Epithelial cell of esophagus (primary cell): ENCODE measurements around a stretch of chr16.

GRCh38 chr16:85583155-85584201 lies 29.6 kb upstream of the GSE1 start:
- RRBS = no CpG with 5 or more reads among the region's 27 CpGs

DNA sequence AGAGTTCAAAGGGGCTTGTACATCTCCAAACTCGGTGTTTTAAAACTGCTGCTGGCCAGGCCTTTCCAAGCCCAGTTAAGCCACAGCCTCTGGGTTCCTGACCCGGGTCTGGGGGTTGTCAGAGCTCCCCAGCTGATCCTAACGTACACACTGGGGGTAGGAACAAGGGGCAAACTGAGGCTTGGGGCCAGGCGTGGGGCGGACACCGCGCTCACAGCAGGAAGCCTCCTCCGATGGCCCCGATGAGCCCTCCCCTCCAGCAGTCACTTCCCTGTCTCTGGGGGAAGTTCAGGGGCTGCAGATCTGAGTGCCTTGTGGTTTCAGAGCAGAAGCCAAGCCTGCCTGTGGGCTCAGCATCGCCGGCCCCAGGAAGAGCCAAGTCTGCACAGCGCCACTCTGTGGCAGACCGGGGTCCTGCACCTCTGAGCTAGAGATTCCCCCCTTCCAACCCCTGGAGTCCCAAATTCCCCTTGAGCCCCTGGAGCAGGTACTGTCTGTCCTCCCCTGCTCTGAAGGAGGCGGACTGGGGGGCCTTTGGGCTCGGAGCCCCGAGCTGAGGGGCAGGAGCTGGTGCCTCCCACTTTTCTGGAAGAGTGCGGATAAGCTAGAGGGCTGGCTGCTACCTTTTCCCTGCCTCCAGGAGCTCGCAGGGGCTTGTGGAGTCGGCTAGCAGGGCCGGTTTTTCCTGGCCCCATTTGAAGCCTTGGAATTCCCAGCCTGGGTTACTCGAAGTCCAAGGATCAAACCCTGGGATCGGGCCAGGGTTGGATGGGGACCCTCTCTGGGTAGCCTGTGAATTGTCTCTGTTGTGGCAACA lies 2.8 kb downstream of the GSE1 start:
- RRBS = 3% methylated on average over 3 of the region's 22 CpGs

DNA sequence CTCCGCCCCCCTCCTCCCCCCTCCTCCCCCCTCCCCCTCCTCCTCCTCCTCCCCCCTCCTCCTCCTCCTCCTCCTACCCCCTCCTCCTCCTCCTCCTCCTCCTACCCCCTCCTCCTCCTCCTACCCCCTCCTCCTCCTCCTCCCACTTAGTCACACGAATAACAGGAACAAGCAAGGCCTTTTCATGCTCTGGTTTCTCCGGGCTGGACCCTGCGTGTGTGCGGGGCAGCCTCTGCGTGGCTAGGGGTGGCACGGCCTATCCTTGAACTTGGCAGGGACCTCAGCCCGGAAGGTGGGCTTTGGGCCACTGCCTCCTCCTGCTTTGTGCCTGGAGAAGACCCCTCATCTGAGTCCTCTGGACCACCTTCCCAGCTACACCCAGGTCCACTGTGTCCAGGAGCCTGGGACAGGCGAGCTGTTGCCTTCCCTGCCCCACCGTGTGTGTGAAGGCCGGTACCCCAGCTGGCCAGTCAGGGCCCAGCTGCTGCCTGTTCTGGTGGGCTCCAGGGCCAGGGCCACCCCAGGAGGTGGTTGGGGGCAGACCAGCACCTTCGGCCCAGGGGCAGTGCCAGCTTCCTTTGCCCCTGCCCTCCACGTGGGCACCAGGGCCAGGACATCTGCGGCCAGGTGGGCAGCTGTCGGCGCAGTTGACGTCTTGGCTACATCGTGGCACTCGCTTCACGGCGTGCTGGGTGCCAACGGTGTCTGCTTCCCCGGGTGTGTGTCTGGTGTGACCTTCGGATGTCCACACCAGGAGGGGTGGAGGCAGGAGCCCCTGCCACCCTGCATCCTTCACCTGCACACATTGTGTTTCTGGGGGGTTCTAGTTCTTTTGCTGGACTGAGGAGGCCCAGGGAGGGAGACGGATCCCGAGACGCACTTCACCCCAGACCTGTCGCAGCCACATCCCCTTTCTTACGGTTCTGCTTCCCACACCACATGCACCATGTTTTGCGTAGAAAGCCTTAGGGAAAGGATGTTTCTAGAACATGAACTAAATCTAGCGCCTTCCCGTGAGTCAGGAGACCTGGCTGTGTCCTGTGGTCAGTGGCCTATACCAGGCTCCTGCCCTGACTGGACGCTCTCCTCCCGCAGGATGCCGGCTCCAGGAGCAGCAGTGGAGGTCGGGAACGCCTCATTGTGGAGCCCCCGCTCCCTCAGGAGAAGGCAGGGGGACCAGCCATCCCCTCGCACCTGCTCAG lies 35.2 kb downstream of the GINS2 start:
- RRBS = 45% methylated on average over 5 of the region's 39 CpGs

DNA sequence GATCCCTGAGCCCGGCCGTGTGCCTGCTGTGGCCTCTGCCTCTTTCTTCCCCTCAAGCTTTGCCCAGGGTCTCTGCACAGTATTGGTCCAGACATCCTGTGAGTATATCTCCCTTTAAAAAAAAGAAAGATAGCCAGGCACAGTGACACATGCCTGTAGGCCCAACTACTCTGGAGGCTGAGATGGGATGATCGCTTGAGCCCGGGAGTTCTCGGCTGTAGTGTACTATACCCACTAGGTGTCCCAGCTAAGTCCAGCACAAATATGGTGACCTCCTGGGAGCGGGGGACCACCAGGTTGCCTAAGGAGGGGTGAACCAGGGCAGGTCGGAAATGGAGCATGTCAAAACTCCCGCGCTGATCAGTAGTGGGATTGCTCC lies 29.5 kb downstream of the GINS2 start:
- RRBS = no CpG with 5 or more reads among the region's 9 CpGs

DNA sequence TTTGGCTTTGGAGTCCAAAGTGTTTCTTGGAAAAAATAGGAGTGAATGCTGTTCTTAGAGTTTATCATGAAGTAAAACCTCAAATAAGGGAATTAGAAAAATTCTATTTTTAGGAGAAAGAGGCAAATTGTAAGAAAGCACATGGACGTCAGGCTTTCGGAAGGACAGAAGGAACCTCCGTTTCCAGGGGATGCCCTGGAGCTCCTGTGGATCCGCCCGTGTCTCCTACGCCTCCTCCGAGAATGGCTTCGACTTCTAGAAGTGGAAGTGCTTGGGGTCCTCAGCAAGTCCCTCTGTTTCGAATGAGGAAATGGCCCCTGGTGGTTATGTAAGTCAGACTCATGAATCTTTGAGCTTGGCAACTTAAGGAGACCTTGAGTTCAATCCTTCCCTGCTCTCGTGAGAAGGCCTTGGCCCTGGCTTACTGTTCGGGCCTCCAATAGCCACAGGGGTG lies 38.8 kb downstream of the COX4I1 start:
- RRBS = no CpG with 5 or more reads among the region's 11 CpGs

GRCh38 chr16:85847481-85848298 lies 48.2 kb downstream of the COX4I1 start:
- RRBS = no CpG with 5 or more reads among the region's 30 CpGs

DNA sequence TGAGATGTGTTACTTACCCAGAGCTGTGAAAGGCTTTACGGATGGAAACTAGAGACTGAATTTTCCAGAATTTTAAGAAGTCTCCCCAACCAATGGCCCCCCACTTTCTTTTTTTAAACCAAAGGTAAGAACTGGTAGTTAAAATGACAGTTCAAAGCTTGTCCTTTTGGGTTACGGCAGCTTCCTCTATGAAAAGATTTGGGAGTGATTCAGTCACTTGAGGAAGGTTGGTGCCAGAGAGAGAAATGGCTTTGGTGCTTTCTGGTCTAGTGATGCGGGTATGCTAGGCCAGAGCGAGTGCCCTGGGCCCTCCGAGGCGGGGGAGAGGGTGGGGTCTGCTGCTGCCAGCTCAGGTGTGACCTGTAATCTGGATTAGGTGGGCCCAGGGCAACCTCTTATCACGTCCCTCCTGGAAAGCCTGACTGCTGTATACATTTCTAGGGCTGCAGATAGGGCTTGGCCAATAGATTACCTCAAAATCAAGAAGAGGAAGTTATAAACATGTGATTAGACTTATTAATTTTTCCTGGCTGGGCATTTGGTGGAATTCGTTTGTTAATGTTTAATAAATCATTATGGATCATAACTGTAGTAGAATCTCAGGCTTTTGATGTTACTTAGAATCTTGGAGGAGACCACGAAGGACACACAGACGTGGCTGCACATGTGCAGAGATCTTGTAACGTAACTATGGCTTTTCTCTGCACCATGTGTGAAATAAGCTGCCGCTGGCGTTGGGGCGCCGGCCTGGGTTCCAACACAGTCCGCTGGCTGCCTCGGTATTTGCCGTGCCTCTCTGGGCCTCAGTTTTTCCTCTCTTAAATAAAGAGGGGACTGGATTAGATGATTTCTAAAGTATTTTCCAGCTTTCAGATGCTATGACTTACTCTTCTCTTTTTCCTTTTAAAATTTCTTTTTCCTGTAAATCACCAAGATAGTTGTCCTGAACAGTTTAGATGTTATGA lies 1.2 kb downstream of the IRF8 start:
- RRBS = no CpG with 5 or more reads among the region's 18 CpGs

- RRBS = no CpG with 5 or more reads among the region's 8 CpGs
These were observed 2.9 kb downstream of the IRF8 start for GRCh38 chr16:85901767-85902415.

DNA sequence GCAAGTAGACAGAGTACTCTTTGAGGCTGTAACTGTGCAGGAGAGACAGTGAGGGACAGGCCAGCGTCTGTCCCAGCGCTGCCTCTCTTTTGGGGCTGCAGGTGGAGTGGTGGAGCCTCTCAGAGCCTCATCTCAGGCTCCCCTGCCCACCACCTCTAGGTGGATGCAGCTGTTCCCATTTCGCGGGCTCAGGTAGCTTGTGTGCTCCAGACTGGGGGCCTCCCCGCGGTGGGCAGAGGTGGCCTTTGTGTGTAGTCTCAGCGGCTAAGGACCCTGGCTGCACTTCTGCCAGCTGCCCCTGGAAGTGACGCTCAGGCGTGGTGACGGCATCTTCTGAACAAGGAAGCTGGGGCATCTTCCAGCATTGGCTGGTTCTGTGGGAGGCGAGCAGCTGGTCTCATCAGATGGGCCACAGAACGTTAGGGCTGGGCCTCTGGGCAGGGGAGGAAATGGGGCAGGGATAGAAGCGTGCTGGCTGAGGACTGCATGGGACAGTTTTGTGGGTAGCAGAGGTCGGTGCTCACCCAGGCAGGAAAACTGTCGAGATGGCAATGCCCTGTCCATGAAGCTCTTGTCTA lies 16.1 kb downstream of the IRF8 start:
- RRBS = no CpG with 5 or more reads among the region's 15 CpGs

GRCh38 chr16:85988712-85989366 lies 89.9 kb downstream of the IRF8 start:
- RRBS = no CpG with 5 or more reads among the region's 13 CpGs

DNA sequence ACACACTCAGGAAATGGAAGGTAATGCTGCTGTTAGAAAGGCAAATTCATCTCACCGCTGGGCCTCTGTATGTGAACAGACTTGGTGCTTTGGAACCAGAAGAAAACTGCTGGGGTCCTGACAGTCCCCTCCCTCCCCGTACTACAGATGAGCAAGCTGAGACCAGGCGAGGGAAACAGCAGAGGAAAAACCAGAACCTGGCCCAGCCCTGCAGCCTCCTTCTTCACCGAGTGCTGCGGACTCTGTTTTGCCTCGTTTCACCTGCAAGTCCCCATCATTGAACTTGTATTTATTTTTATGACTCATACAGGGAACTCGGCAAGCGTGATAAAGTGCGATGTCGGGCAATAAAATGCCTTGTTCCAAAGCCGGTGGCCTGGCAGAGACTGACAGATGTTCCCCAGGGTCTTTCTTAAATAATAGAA lies 128.4 kb downstream of the IRF8 start:
- RRBS = no CpG with 5 or more reads among the region's 11 CpGs

DNA sequence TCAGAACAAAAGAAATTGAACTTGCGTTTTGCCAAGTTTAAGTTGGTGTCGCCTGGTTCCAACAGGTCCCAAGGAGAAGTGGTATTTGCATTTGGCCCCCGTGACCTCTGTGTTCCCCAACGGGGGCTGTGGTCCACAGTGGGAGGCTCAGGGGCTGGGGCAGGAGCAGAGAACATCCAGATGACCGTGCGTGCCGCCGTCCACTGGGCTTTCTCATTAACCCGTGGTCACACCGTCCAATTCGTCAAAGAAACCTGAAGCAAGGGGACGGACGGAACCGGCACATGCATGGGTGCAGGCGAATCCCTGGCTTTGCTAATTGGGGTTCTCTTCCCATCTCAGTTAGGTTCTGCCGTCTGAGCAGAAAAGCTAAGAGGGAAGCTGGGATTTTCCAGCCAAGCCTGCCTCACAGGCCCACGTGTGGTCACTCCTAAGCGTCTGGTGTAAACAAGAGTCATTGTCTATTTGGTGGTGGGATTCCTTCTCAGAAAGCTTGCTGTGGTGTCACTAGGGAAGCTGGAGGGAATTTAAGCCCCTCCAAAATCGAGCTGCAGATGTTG lies 295.9 kb downstream of the IRF8 start:
- RRBS = no CpG with 5 or more reads among the region's 19 CpGs

DNA sequence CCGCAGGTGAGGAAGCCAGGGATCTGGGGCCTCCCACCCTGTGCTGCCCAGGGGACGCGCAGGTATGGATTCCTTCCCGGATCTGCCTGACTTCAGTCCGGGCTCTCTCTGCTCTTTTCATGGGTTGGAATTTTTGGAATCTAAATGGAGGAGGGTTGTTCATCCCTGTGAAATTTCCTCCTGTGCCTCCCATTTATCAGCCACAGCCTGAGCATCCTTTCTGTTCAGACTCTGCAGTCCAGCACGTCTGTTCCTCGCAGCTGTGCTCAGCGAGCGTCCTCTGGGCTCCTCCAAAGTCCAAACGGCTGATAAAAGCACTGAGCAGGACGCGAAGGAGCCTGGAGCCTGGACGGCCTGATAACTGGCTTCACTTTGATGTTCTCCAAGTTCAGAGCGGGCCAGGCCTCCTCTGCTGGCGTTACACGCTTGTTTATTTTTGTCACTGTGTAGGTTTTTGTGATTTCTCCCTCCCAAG lies 290.7 kb upstream of the FOXF1 start:
- RRBS = no CpG with 5 or more reads among the region's 16 CpGs

DNA sequence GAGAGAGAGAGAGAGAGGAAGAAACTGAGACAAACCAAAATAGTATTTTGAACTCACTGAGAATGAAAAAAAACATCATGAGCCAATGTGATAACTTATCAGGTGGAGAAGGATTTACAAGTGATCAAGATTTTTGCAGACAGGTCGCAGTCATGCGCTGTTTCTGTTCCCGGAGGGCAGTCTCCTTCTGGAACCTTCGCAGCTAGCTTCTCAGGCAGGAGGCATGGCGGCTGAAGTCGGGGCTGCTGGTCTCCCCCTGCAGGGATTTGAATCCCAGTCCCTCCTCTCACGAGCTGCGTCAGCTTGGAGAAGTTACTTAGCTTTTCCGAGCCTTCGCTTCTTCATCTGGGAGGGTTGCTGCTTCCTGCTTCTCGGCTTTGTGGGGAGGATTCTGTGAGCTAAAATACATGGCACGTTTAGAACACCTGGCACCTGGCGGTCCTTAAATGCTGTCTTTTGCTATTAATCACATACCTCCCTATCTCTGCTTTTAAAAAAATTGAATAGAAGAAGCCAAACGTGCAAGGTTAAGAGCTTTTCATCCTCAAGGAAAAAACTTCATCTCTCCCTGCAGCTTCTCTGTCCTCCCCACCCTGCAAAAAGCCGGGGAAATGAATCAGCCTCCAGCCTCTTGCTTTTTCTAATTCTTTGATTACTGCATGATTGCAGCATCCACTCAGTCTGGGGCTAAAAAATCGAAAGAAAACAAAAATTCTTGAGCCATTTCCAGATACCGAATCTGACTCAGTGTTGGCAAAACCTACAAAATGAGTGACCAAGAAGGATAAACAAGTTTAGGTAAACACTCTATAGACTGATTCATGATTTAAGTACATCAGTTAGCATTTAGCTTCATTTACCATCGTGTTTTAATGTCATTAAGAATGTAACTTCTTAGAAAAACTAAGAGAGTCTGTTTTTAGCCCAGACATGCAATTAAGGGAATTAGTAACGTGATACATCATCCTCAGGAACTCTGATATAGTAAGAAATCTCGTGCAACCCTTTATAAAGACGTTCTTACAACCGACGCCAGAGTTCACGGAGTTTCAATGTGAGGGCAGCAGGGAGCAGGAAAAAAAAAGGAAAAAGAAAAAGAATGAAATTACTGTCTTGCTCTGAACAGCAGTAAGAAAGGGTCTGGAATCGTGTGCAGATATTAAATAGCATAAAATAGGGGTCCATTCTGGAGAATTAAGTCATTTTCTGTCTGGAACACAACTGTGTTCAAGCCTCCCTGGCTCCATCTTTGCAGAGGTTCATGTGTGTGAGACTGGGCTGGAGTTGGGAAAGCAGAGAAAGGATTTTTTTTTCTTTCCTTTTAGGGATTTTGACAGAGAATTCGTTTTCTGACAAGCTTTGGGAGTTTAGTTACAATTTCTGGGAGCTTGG lies 287.4 kb upstream of the FOXF1 start:
- RRBS = no CpG with 5 or more reads among the region's 26 CpGs

DNA sequence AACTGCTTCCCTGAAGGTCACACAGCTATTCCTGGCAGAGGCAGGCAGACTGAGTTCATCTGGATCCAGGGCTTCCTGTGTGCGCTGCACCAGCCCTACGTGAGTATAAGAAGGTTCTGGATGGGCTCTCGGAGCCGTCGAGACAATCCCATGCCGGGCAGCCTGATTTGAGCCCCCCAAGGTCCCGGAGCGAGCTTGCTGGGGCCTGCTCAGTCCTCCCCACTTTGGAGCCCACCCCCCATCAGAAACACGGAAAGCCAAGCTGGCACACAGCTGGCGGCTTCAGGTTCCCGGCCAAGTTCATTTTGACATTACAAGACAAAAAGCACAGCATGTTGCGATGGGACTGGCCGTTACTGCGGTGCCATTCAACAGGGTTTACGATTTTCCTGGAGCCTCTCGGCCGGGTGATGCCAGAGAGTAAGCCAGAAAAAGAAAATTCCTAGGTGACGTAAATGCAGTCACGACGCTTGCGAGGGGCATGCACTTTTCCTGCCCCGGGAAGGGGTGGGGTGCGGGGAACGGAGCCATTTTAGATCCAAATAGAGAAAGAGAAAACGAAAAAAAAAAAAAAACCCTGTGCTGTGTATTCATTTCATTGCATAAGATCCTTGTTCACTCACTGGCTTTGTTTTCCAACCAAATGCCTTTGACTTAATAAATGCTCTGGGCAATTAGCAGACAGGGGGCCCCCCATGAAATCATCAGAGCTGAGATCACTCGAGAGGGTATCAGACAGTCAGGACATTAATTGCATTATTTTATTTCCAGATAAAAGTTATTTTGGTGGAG lies 167.0 kb upstream of the FOXF1 start:
- RRBS = 1% methylated on average over 5 of the region's 26 CpGs

DNA sequence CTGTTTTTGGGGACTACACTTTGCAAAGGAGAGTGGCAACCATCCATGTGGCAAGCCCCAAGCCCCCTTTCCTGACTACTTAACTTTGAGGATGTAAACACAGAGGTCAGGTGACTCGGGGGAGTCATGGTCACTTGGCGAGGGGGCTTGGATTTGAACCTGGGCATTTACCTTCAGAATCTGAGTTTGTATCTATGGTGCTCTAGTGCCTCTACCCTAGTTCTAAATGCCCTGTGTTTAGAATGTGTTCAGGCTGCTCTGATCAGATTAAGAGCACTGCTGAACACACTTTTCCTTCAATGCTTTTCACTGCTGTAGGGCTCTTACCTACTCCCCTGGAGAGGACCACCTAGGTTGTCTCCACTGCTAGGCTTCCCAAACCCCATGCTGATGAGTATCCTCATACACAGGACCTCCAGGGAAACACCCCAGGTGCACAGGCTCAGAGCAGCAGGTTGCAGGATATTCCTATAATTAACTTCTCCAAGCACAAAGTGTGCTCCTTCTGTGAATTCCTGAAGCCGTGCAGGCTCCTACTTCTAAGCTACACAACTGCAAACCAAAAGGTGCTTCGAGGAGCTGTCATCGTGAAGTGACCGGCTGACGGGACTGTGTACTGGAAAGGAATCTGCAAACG lies 21.9 kb upstream of the FOXF1 start:
- RRBS = no CpG with 5 or more reads among the region's 8 CpGs

GRCh38 chr16:86504365-86504962 lies 5.9 kb upstream of the FOXF1 start:
- RRBS = no CpG with 5 or more reads among the region's 22 CpGs

GRCh38 chr16:86576788-86577731 lies 1.3 kb upstream of the FOXL1 start:
- RRBS = 0% methylated on average over 3 of the region's 29 CpGs

GRCh38 chr16:86716523-86717077 lies 138.3 kb downstream of the FOXL1 start:
- RRBS = no CpG with 5 or more reads among the region's 9 CpGs

DNA sequence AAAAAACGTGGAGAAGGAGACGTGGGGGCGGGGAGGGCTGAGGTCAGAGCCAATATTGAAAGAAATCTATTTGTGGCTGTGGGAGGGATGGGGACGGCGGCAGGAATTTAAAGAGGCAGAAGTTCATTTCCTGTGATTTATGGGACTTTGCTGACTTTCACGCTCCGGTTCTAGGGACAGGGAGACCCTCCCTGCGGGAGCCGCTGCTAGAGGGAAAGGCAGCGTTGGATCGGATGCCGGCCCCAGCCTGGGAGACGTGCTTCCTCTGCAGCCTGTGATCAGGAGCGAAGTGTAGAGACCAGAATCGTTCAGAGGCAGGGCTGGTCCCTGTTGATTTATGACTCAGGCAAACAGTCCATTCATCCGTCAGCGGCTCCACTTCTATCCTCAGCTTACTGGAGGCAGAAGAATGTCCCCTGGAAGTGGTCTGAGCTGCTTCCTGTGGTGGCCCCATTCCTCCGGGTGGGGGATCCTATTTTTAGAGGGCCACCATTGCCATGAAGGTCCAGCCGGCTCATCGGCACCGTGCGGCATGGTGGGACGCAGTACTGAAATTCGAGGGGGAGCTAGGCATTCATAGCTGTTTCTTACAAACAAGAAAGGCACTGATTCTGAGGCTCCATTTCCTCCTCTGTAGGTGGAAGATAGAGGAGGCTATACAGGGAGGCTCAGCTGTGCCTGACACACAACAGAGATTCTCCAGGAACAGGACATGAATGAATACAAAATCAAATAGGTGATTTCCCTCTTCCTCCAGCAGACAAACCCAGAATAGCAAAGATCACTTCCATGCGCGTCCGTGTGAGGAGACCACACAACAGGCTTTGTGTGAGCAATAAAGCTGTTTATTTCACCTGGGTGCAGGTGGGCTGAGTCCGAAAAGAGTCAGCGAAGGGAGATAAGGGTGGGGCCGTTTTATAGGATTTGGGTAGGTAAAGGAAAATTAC lies 163.2 kb downstream of the FOXL1 start:
- RRBS = 32% methylated on average over 5 of the region's 30 CpGs